ENCODE measurements around the genes PLAAT5 and FLRT1.

DNA sequence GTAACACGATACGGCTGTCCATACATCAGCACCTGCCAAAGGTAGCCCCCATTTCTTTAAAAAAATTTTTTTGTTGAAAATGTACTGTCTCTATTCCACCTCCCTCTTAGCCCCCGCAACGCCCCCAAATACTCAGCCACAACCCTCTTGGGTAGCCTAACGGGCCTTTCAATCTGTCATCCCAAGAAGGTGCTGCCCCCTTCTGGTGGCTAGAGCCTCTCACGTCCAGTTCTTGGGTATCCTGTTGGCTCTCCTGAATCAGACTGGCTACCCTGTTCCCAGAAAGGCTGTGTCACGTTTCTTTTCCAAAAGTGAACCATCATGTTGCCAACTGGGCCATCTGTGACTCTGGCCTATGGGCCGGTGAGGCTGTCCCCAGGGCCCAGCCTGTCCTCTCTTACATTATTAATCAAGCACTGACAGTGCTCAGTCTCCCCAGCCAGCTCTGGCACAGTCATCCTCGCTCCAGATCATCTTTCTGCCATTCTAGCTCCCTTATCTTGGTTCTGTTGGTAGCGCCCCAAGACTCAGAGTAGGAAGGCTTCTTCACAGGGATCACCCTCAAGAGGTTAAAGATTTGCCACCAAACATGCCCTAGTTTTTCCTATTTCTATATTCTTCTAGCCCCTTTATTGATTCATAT, 5.5 kb upstream of the LRRN4CL start:
- RRBS = no CpG with 5 or more reads among the region's 10 CpGs

DNA sequence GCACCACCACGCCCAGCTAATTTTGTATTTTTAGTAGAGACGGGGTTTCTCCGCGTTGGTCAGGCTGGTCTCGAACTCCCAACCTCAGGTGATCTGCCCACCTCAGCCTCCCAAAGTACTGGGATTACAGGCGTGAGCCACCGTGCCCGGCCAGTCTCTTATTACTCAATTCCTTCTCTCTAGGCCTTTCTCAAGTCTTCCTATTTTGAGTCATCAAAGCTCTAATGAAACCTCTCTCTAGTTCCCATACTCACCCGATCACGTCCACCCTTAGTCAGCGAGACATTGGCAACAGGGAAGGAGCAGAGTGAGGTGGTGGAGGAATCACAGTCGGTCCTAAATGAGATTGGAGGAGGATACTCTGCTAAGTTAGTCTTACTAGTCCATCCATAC, 5.0 kb downstream of the BSCL2 start:
- RRBS = no CpG with 5 or more reads among the region's 12 CpGs

DNA sequence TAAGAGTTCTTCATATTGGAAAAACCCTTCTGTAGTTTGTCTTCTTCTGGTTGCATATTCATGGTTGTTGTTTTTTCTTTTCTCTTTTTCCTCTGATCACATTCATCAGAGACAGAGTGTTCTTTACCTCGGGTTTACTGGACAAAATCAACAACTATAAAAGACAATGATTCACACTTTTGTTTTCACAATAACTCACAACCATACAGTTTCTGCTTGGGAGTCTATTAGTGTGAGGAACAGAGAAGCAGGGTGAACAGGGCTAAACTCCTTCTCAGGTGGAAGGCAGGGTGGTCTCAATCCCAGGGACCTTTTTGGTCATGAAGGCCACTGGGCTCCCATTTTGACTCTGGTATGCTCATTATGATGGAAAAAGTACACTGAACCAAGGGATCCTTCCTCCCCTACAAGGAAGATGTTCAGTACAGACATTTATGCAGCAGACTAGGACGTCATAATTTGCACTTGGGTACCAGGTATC, 2.7 kb upstream of the SLC22A25 start:
- RRBS = no CpG with 5 or more reads among the region's 2 CpGs

- RRBS = no CpG with 5 or more reads among the region's 9 CpGs
These were observed 7.8 kb upstream of the SLC22A25 start for GRCh38 chr11:63250947-63251892.

DNA sequence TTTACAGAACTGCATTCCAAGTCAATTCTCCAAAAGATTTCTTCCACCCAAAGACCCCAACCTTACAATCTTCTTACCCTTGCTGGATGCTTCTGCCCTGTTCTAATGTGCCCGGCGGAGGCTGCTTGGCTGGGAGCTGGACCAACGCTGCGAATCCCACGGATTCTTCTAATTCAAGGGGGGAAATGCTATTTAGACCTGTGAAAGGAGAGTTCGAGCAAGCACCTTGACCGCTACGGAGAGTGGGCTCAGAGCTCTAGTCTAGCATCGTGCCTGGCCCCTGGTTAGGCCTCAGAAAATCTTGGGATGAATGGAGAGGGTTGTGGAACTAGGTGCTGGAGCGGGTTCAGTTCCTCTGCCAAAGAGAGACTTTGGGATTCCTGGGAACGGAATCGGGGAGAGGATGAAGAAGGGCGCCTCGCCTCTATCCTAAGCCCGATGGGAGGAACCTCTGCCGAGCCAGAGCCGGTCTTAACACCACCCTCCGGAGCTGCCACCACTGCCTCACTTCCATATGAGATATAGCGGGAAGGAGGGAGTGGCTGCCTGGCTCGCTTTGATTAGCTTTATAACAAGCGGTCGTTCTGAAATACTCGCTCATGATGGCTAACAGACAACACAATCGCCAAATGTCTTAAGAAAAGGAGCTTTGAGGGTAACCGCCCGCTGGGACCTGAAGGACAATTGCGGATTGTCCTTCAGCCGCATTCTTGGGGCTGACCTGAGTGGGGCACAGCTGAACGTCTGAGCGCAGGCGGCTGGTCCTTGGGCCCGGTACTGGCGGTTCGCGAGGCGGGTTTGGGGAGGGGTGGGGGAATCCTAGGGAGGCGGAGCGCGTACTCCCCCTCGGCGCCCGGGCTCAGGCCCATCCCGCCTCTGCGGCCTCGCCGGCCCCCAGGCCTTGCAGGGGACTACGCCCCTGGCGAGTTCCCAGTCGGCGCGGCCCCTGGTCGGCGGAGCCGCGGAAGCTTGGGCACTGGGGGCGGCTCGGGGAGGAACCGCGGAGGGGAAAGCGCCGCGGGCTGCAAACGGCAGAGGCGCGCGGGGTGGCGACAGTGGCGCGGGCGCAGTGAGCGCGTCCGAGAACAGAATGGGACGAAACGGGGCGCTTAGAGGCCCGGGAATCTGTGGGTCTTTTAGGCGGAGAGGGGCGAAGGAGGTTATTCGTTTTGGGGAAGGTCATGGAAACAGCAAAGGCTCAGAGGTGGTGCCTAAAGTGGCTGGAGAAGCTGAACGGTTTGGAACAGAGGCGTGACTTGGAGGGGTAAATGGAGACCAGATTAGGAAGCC, at the start of gene PLAAT5:
PLAAT5 (minus strand) TSS at position 1,002 of the 1,290 bp plus-strand sequence.
- RRBS = 8% methylated on average over 6 of the region's 82 CpGs

DNA sequence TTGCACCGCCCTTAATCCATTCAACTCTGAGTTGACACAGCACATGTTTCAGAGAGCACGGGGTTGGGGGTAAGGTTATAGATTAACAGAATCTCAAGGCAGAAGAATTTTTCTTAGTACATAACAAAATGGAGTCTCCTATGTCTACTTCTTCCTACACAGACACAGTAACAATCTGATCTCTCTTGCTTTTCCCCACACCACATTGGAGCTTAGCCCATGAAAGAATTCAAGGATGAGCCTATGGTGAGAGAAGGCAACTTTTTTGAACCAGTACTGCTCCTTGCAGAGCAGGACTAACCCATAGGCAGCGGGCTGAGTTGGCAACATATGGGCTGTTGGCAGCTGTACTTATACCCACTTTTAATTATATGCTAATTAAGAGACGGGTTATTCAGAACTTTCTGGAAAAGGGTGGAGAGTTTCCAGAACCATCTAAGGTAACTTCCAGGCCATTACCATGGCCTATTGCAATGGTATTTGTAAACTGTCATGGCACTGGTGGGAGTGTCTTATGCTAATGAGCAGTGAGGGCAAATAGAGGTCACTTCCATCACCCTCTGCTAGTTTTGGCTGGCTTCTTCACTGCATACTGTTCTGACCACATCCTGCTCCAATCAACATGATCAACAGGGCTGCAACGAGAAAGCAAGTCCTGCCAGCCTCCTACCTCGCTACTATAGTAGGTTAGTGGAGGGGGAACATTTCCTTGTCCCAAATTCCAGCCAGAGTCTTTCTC, 5.4 kb upstream of the PLAAT4 start:
- RRBS = no CpG with 5 or more reads among the region's 6 CpGs

DNA sequence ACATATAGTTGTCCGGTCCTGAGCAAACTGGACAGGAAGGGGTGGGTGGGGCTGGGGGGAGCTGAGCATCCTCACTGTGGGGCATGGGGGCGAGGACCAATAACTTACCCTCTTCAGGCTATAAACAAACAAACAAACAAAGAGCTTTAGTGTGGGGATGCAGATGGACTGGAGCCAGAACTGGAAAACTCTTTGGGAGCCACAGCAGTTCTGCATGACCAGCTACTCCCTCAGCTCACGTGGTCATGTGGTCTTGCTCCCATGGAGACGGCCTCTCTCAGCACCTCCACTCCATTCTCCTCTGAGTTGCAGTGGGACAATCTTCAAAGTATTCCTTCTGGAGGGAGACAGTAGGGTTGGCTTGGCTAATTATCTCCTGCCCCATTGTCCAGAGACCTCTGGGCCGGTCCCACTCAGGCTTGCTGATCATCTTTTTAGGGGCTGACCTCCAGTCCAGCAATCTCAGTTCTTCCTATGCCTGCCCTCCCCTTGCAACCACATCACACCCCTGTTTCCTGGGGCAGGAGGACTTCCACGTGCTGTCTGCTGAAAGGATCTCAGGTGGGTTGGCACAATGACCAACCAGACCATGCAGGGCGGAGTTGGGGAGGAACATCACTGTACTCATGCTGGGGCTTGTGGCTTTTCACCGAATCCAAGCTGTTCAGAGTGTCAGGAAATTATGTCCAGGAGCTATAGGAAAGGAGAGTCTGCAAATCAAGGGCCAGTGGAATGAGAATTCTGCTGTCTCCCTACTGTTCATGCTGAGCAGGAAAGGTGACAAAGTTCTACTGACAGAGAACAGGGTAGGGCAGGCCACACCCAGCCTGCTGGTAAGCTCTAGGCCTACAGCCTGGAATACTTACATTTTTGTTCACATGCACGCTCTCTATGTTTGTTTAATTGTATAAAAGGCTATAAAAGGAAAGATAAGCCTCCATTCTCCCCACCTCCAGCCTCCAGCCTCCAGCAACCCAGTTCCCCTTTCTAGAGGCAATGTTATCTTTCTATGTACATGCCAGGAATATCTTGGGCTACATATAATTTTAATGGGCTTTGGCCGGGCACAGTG, 1.5 kb upstream of the PLAAT2 start:
- RRBS = no CpG with 5 or more reads among the region's 10 CpGs

GRCh38 chr11:63622250-63622903, 8.1 kb upstream of the PLAAT3 start:
- RRBS = no CpG with 5 or more reads among the region's 4 CpGs

DNA sequence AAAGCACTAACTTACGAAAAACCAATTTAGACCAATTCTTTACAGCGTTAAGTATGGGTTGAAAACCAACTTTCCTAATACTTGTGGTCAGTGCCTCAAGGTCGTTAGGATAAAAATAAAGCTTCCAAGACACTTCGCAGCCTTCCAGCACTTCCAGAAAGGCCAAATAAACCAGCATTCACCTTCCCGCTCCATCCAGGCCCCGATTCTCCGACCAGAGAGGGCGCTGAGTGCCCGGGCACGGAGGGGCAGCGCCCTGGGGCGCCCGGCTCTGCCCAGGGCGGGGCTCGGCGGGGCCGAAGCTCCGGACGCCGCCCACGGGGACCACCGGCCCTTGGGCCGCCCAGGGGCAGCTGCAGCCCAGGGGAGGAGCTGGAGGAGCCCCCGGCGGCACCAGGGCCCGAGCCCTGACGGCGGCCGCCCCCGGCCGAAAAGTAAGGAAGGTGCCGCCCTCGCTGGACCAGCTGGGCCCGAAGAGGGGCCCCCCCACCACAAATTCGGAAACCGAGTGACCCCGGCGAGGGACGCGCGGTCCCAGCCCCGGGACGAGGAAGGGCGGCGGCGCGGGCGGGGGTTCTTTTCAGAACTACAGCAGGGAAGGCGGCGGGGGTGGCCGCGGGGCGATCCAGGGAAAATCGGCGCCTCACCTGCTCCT, 406 bp downstream of the ATL3 start:
- RRBS = 1% methylated on average over 21 of the region's 55 CpGs

DNA sequence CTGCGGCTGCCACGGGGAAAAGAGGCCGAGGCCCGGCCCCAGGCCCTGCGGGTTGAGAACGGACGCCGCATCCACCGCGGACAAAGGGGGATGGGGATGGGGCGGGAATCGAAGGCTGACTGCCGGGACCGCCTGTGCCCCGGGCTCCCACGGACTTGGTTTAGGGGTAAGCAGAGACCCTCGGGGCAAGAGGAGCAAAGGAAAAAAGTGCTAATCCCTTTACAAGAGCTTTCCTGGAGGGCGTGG, 6.2 kb downstream of the ZFTA start:
- RRBS = no CpG with 5 or more reads among the region's 18 CpGs

DNA sequence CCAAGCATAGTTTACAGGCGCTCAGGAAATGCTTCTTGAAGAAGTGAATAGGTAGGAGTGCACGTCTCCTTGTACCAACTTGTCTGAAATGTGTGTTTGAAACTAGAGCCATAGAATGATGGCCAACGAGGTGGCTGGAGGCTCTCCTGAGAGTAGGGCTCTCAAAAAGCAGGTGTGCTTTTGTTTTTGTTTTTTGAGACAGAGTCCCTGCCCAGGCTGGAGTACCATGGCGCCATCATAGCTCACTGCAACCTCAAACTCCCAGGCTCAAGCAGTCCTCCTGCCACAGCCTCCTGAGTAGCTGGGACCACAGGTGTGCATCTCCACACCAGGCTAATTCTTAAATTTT, 8.3 kb downstream of the SPINDOC start:
- RRBS = no CpG with 5 or more reads among the region's 4 CpGs

DNA sequence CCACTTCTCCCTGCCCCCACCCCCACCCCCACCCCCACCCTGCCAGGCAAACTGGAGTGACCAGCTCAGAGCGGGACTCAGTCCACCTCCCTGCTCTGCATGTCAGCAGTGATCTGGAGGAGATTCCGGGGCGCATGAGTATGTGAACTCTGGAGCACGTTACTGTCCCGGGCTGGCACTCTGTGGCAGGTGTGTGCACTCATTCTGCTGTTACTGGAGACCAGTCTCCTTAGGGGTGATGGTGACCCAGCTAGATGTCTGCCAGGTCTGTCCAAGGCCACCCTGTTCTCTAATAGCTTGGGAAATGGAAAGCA, 33.9 kb downstream of the MARK2 start:
- RRBS = no CpG with 5 or more reads among the region's 5 CpGs

DNA sequence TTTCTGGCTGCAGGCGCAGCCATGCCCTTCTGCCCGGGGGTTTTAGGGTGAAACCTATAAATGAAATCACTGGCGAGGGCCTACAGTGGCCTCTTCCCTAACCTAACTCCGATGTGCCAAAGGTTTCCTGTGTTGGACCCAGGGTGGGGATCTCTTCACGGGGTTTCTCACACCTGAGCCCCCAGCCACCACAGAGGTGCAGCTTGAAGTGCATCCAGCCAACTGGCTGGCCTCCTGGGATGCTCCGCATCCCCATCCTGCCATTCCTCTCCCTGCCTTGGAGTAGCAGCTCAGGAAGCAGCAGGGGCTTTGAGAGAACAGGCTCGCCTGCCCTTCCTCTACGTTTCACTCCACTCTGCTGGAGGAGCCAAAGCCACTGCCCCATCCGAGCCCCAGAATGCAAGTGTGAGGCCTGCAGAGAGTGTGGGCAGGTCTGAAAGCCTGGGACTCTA, 11.4 kb downstream of the RCOR2 start:
- RRBS = no CpG with 5 or more reads among the region's 9 CpGs

GRCh38 chr11:63918654-63919220, 1.8 kb upstream of the RCOR2 start:
- RRBS = no CpG with 5 or more reads among the region's 10 CpGs

DNA sequence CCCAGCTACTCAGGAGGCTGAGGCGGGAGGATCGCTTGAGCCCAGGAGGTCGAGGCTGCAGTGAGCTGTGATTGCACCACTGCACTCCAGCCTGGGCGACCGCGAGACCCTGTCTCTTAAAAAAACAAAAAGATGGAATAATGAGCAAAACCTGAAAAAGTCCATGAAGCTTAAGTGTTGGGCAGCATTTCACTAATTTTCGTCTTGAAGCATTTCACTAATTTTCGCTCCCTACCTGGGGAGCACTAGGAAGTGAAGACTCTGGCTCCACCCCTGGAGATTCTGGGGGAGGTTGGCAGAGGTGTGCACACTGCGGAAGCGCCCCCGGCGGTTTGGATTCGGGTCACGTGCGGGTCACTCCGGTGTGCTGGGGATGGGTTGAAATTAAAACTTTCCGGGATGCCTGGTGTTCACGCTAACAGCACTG, 914 bp upstream of the NAA40 start:
- RRBS = no CpG with 5 or more reads among the region's 18 CpGs

DNA sequence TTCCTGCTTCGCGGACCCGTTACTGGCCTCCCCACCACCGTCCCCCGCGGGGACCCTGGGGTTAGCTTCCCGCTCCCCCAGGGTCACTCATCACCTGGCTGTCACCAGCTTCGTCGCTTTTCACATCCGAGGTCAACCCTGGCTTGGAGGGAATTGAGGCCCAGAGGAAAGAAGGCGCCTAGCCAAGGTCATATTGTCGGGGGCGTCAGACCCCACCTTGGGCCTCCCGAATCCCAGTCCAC, 467 bp downstream of the NAA40 start:
- RRBS = no CpG with 5 or more reads among the region's 14 CpGs

DNA sequence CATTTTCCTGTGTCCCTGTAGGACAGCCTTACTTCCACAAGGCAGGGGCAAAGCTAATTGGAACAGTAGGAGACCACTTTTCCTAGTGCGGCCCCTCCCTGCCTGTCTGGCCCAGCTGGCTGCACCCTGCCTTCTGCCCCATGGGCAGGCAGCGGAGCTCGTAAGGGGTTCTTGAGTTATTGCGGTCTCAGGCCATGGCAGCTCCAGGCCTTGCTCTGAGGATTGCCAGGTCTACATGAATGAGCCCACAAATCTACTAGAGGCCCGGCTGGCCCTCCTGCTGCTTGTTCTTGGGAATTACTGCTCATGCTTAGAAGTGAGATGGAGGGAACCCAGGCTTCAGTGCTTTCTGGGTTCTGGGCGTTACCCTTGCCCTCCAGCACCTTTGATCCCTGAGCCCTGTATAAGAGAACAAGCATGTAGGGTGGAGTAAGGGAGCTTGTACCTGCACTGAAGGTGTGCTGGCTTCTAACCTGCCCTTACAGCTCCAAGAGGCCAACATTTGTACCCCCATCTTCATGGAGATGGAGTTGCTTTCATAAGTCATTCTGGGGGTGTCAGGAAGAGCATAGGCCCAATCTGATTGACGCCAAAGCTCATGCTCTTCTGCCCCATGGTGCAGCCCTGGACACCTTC, 4.0 kb downstream of the NAA40 start:
- RRBS = no CpG with 5 or more reads among the region's 7 CpGs

DNA sequence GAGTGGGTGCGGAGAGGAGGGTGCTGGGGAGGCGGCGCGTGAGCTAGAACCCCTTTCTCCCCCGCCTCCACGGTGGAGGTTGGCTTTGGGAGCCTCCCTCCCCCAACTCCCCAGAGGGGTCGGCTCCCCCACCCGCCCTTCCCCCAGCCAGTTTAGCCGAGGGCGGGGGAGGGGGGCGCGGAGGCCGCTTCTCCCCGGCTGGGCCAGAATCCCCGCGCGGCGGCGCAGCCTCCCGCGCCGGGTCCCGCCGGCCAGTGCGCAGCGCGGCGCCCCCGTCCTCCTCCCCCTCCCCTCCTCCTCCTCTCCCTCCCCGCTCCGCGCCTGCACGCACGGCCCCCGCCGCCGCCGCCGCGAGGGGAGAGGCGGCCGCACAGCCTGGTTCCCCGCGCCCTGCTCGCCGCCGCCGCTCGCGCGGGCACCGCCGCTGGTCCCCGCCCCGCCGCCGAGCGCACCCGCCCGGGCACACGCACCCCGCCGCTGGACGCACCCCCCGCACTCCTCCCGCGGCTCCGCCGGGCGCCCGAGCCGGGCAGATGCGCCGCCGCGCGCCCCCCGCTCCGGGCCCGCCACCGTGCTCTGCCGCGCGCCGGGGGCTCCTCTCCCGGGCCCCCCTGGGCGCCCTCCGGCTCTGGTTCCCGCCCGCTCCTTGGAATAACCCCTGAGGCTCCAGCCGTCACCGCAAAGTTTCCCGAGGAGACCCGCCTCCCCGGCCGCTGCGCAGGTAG, at the start of gene FLRT1:
FLRT1 (plus strand) TSS at position 493 of the 725 bp plus-strand sequence.
- RRBS = 9% methylated on average over 26 of the region's 97 CpGs

DNA sequence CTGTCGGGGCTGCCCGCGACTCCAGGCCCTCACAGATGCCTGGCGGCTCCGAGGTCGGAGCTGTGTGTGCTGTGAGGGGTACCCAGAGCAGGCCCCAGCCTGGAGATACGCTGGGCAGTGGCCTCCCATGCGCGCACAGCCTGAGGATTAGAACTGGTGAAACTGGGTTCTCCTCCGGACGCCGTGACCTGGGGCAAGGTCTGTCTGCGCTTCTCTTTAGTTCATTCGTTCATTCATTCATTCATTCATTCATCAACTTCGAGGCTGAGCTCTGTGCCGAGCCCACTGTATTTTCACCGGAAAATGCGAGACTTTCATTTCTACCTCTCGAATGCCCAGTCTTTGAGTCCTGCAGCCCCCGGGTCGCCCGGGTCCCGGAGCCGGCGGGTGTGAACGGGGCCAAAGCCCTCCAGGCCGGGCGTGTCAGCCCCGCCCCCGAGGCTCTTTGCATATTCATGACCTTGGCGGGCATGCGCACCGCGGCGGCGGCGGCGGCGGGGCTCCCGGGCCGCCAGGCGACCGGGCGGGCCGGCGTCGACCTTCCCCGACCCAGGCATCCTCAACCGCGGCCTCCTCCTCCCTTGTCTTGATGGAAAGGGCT, 24.8 kb downstream of the FLRT1 start:
- RRBS = 5% methylated on average over 13 of the region's 50 CpGs

DNA sequence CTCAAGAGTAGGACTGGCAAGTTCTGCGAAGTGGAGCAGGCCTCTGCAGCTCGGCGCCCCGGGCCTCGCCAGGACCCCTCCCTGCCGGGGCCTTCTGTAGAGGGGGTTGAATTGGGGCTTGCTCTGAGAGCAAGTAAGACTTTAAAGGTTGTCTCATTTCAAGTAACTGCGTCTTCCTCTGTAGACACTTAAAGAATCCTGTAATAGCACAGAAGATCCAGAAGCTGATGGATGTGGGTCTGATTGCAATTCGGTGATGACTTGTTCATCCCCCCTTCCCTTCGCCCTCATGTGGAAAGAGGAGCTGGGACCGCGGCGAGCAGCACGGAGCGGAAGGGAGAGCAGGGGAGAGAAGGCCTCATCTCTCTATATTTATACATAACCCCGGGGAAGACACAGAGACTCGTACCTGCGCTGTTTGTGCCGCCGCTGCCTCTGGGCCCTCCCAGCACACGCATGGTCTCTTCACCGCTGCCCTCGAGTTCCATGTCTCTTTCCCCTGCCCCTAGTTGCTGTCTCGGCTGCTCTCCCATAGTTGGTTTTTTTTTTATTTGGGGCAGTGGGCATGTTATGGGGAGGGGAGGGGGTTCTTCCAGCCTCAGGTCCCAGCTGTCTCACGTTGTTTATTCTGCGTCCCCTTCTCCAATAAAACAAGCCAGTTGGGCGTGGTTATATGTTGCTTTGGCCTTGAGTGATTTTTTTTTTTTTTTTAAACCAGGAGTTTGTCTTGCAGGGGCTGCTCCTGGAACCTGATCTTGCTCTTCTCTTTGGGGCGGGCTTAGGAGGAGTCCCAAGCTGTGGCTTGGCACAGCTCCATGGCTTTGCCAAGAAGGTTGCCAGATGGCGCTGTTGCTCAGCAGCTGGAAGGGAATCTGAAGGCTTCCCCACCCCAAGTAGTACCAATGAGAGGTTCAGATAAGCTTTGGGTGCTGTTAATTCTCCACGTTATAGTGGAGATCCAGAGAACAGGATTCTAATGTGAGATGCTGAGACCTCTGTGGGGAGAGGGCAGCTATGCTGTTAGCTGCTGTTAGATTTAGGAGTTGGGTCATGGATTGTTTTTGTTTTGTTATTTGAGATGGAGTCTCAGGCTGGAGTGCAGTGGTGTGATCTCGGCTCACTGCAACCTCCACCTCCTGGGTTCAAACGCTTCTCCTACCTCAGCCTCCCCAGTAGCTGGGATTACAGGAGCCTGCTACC, 2.3 kb upstream of the FERMT3 start:
- RRBS = no CpG with 5 or more reads among the region's 31 CpGs

All from GM12891 (cell line).